MCF 10A (cell line): ENCODE measurements around a stretch of chr16.

DNA sequence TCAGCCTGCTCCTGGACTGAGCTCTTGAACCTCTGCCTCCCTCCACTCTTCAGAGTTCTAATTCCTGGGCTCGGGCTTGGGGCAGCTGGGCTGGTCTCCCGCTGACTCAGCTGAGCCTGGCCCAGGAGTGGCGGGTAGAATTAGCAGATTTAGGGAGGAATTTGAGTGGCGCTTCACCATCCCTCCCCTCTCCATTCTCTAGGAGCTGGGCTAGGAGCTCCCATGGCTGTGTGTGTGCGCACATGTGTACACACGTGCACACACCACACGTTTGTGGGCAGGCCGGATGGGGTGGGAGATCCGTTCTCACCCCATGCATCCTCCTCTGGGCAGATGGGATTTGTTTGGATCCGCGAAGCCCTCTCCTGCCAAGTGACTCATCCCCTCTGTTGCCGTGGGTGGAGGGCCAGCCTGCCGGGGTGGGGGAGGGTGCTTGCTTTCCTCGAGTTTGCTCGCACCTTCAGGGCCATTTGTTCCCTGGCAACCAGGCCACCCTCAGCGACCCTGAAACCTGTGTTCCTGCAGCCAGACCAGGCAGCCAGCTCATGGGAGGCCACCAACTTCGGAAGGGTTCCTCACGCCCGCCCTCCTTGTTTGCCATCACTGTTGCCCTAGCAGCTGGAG, 6.3 kb upstream of the PPL start:
- PRO-cap = bidirectional peak, plus-strand start at position 52 of the sequence, minus-strand start at position 59 of the sequence; bidirectional peak, plus-strand start at position 414 of the sequence, minus-strand start at position 330 of the sequence
- RRBS = no CpG with 5 or more reads among the region's 19 CpGs

- PRO-cap = no peak
- RRBS = 100% methylated on average over 1 of the region's 16 CpGs
Observed at GRCh38 chr16:4947684-4948429, 10.3 kb upstream of the SEC14L5 start.

DNA sequence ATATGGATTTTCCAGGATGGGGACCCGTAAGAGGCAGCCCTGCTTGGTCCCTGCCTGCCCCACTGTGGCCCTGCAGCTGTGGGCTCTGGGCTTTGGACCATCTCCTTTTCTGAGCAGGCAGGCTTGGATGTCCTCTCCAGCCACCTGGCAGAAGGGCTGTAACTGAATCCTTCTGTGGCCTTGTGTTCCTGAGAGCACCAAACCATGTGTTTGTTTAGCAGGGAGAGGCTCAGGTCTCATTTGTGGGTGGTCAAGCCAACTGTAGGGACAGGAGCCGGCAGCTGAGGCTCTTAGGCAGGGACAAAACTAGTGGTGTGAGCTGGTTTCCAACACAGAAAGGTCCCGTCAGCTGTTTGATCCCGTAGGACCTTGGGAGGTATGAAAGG, 18.5 kb downstream of the SEC14L5 start:
- PRO-cap = no peak
- RRBS = no CpG with 5 or more reads among the region's 4 CpGs

DNA sequence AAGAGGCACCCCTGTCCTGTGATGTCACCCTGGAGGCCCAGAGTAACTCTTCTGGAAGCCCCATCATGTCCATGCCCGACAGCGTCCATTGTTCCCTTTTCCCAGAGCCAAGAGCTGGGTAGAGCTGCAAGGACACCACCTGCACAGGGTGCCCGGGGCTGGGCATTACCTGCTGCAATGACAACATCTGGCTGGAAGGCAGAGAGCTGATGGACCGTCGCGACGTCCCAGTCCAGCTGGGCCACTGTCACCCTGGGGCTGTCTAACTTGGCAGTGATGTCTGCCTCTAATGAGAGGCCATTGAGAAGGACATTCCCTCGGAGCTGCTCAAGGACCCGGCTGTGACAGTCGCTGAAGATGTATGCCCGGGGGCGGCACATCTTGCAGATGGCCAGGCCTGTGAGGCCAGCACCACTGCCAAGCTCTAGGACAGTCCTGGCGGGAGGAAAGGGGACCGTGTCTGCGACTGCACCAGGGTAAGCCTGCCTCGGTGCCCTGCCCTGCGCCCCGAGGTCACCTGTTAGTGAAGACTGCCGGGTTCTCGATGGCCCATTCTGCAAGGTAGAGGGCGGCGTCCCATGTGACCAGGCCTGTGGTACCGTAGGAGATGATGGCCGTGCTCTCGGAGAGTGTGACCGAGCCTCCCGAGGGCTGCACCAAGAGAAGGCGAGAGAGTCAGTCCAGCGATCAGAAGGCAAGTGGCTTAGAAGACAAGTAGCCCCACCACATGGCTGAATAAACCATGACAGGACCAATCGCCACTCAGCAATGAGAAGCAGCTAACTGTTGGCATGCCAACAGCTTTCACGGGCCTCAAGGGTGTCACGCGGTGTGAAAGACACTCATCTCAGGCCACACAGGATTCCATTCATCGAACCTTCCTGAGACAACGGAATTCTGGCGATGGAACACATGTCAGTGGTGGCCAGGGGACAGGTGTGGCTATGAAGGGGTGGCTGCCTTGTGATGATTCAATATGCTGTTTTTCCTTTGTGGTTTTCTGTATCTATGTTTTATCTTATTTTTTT, 7.4 kb downstream of the EEF2KMT start:
- PRO-cap = no peak
- RRBS = no CpG with 5 or more reads among the region's 36 CpGs

DNA sequence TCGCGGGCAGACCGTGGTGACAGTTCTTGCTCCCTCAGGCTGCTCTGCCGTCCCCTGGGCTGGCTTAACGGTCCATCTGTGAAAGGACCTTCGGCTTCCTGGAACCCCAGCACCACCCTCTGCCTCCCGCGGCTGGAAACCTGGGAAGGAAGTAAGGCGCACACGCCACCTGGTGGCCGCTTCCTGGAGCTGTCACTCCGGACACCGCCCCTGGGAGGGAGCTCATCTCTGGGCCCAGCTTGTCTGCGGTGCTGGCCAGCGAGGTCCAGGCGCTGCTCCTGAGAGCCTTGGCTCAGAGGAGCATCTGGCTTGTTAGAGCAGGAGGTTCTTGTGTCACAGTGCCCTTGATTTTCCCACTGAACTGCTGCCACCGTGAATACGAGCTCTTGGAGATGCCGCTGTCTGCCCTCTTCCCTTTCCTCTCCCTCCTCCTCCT, 402.7 kb upstream of the RBFOX1 start:
- PRO-cap = no peak
- RRBS = no CpG with 5 or more reads among the region's 19 CpGs

DNA sequence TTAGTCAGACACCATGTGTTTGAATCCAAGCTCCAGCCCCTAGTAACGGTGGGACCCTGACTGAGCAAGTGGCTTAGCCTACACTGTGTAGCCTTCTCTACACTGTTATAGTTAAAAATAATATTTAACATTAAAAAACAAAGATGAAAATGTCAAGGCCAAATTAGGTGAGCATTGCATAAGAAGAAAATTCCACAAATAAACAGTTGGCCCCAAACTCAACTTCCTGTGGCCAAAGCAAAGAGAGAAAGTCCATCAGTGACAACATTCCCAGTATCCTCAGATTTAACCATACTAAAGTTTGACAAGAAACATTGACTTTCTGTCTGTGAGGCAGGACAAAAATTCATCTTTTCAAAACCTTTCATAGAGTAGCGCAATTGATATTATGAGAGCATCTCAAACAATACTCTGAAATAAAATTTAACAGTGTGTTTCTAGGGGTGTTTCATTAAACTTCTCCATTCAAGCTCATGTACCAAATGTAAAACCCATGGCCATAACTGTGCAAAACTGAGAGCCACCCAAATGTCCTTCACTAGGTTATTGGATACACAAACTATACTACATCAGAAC, 38.9 kb downstream of the TMEM114 start:
- PRO-cap = no peak
- RRBS = no CpG with 5 or more reads among the region's 2 CpGs

- PRO-cap = no peak
- RRBS = no CpG with 5 or more reads among the region's 3 CpGs
Observed at GRCh38 chr16:8681022-8681652, 6.7 kb downstream of the ABAT start.

GRCh38 chr16:8730267-8731074, 56.1 kb downstream of the ABAT start:
- PRO-cap = no peak
- RRBS = no CpG with 5 or more reads among the region's 14 CpGs

GRCh38 chr16:8835129-8835671, 33.6 kb downstream of the CARHSP1 start:
- PRO-cap = unidirectional peak, plus-strand start at chr16:8835278
- RRBS = no CpG with 5 or more reads among the region's 9 CpGs

GRCh38 chr16:8839437-8840211, 29.2 kb downstream of the CARHSP1 start:
- PRO-cap = no peak
- RRBS = no CpG with 5 or more reads among the region's 11 CpGs

GRCh38 chr16:8869064-8869437, 245 bp upstream of the CARHSP1 start:
- PRO-cap = bidirectional peak, plus-strand start at chr16:8869167, minus-strand start at chr16:8869006
- RRBS = under 1% methylated on average over 10 of the region's 31 CpGs

DNA sequence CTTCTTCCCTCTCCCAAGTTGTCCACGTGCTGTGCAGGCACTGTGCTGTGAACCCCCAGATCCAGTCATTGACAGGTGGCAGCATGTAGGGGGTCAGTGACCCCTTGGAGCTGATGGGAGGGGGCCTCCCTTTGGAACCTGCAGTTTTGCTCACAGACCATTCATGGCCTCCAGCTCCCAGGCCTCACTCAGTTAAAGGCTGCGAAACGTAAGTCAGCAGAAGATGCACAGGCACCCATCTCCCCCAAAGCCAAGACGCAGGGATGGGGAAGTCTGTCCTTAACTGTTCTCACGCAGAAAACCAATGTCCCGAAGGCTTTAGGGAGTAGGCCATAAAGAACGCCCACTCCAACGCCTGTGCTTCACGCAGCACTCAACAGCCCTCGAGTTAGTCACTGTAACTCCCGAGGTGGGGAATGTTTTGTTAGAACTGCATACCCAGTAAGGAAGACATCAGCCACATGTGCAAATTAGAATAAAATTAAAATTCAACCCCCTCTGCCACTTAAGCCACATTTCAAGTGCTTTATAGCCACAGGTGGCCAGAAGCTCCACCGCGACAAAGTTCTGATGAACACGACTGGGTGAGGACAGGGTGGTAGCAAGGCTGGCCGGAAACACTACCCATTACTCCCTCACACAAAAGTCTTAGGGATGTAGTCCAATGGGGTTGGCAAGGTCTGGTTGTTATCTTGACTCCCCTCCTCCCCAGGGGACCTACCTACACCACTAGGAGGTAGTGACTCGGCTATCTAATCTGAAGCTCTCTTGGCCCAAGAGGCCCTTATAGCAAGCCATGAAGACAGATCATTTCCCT, 8.1 kb downstream of the LITAFD start:
- PRO-cap = no peak
- RRBS = no CpG with 5 or more reads among the region's 16 CpGs

DNA sequence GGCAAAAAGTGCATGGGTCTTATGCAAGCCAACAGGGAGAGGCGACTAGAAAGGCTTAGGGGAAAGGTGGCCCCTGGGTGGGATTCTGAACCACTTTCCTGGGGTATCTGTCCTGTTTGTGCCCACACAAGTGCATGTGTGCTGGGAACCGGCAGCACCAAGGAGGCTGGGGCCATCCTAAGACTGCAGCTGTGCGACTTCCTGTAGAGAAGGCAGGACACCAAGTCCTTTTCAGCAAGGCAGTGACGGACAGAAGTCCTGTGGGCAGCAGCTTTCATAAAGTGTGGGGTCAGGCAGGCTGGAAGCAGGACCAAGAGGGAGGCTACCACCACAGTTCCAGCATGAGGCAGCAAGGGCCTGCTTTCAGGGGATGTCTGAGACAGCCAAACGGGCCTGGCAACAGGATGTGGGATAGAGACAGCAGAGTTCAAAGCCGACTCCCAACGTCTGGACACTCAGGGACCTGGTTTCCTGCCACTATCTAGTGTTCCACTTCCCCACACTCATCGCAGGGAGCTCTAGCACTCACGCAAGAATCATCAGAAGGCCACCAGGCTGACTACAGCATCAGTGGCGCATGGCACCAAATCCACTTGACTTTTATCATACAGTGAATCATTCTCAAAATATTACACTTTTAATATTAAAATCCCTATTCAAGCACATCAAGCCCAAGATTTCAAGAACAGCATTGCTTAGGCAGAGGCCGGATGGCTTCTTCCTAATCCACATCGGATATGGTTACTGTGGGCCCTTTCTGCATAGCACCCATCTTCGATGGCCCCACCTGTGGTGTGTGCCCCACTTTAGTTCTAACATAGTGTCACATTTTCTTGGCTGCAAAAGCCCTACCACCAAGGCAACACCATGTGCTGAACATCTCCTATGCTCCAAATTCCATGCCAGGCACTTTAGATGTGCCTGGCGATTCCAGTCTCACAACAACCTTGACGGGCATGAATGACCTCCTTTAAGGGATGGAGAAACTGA, 5.2 kb downstream of the USP7 start:
- PRO-cap = no peak
- RRBS = no CpG with 5 or more reads among the region's 15 CpGs

DNA sequence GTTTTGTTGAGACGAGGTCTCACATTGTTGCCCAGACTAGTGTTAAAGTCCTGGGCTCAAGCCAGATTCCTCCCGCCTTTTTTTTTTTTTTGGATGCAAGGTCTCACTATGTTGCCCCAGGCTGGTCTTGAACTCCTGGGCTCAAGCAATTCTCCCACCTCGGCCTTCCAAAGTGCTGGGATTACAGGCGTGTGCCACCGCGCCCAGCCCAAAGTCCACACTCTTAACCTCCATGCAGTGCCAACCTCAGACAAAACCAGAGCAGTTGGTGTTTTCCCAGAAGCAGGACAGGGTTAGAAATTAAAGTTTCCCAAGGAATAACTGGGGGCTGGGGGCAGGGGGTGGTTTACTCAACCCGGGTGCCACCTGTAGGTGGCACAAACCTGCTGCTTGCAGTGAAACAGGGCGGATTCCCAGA, 25.4 kb upstream of the USP7 start:
- PRO-cap = no peak
- RRBS = no CpG with 5 or more reads among the region's 8 CpGs

DNA sequence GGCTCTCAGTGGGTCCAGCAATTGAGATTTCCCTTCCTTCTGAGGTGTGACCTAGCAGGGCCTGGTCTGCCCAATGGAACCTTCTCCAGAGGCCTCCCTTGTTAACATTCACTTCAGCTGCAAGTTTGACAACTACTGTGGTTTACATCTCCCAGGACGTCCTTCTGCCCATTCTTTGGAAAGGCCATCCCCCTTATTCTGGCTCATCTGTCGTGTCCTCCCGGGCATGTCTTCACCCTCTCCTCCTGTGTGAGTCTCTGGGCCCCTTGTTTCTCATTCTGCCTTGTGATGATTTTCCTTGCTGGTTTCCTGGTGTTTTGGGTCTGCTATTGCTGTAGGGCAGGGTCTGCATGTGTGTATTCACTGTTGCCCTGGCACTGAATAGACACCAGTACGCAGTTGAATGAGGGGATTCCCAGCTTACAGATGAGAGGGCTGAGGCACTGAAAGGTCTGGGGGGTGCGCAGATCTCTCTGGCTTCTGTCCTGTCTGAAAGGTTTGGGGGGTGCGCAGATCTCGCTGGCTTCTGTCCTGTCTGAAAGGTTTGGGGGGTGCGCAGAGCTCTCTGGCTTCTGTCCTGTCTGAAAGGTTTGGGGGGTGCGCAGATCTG, 34.6 kb downstream of the HAPSTR1 start:
- PRO-cap = no peak
- RRBS = no CpG with 5 or more reads among the region's 9 CpGs

DNA sequence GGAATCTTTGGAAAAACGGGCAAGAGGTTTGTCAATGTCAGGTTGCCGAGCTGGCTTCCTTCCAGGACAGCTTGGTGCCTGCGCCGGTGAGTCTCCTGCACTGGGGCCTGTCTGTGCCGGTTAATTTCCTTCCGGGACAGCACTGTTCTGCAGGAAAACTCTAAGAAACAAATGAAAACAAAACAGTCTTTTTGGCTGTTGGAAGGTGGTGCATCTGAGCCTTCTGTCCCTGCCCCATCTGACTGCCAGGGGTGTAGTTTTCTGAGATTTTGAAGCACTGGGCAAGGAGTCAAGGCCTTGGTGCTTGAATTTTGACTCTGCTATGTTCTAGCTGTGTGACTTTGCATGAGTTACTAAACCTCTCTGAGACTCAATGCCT, 210.8 kb downstream of the HAPSTR1 start:
- PRO-cap = unidirectional peak, minus-strand start at position 126 of the sequence
- RRBS = no CpG with 5 or more reads among the region's 6 CpGs

DNA sequence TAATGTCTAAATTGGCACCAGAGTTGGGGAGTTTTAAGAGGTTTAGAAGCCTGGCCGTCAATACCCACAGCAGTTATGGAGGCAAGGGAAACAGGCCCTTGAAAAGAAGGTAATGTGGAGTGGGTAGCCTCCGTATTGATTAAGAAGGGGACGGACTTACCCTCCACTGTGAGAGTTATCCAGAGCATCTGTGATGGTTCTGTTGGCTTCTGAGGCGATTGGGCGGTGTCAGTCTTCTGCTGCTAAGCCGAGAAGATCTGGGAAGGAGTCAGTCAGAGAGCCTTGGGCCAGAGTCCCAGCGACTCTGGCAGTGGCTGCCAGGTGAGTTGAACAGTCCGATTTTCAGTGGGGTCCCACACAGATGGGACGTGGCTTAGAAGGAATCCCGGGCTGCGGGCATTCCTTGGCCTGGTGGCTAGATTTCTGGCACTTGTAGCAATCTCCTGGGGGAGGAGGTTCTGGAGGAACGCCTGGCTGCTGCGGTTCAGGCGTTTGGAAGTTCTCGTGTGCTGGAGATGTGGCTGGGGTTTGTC, 508.0 kb downstream of the GRIN2A start:
- PRO-cap = no peak
- RRBS = no CpG with 5 or more reads among the region's 15 CpGs

GRCh38 chr16:9797160-9797711, 385.0 kb downstream of the GRIN2A start:
- PRO-cap = no peak
- RRBS = no CpG with 5 or more reads among the region's 9 CpGs

DNA sequence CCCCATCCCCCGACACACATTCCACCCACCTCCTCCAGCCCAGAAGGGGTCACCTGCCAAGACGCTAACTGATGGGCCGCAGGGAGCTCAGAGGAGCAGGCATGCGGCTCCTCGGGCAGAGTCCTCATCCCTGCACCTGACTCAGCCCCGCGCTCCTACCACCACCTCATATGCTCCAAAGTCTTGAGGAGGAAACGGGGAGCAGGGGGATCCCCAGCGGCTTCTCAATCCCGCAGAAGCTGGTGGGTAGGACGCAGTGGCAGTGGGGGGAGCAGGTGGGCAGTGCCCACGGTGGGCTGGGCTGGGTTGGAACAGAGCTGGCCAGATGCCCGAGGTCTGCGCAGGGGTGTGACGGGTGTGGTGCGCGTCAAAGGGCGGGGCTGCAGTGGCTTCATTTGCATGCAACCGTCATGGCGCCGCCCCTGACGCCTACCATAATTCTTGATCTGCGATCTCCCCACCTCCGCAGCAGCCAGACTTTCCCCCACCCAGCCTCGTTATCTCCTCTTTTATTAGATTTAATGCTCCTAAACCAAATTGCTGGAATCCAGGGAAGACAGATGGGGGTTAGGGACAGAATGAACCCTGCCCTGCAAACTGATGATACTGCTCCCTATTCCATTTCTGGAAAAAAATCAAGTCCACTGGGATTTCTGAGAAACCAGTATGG, 39.0 kb upstream of the EMP2 start:
- PRO-cap = no peak
- RRBS = no CpG with 5 or more reads among the region's 25 CpGs

- PRO-cap = no peak
- RRBS = no CpG with 5 or more reads among the region's 8 CpGs
Observed at GRCh38 chr16:10744447-10744870, 817 bp downstream of the NUBP1 start.